Heart left ventricle (tissue), 7 donors: ENCODE measurements around a stretch of chr10.

DNA sequence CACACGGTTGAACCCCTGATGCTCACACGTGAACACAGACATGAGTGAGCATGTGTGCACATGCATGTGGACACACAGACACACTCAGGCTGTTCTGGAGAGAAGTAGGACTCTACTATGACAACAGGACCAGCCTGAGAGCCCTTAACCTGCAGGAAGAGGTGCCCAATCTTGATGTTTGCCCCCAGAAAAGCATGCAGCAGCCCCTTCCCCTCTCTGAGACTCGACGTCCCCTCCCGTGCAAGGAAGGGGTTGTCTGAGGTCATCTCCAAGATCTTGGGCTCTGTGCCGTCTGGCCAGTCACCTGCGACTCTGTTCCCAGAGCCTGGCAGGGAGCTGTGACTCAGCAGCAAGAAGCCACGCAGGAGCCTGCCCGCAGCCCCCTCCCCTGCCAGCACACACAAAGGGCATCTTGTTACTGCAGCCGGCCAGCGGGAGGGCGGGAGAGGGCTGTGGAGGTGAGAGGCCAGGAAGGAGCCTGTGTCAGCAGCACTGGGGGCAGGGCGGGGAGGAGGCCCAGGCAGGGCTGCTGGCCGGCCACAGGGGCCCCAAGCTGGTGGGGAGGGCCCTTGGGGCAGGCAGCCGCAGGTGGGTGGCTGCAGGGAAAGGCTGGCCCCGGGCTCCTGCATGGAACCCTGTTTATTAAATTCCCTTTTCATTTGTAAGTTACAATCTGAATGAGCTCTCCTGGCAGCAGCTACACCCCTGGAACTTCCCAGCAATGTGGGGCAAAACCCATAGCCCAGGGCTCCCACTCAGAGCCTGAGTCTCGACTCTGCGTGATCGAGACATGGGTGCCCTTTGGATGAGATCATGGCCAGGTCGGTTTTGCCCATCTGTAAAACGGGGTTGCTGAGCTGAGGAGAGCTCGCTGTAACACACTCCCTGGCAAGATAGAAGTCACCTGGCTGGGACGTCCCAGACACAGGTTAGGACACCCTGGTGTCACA, 103.7 kb upstream of the ZMIZ1 start:
- PRO-cap, 6 experiments = no peak in any of the 6 experiments
- RAMPAGE, long total RNA, 2 experiments = no peak in any of the 2 experiments
- RRBS = no CpG with 5 or more reads among the region's 23 CpGs

DNA sequence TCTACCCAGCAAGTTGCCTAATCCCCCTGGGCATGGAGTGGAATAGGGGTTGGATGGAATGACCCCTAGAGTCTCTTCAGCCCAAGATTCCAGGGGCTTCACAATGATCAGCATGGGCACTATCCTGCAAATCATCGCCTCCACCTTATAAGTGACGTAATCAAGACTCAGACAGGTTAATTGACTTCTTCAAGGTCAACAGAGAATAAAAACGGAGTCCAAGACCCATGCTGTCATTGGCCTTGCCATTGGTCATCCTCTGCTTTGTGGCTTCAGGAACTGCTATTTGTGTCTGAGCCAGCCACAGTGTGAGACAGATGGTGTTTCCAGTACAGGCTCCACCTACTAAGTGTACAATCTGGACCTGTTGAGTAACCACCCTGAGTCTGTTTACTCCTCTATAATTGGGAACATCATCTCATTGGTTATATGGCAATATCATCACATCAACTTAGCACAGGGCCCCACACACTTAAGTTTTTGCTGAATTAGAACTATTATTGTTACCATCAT, 60.9 kb upstream of the ZMIZ1 start:
- PRO-cap, 6 experiments = peak in 1 of 6 experiments; most common minus-strand start position 261 of the sequence (in 1)
- RAMPAGE, long total RNA, 2 experiments = no peak in any of the 2 experiments
- RRBS = no CpG with 5 or more reads among the region's 3 CpGs

DNA sequence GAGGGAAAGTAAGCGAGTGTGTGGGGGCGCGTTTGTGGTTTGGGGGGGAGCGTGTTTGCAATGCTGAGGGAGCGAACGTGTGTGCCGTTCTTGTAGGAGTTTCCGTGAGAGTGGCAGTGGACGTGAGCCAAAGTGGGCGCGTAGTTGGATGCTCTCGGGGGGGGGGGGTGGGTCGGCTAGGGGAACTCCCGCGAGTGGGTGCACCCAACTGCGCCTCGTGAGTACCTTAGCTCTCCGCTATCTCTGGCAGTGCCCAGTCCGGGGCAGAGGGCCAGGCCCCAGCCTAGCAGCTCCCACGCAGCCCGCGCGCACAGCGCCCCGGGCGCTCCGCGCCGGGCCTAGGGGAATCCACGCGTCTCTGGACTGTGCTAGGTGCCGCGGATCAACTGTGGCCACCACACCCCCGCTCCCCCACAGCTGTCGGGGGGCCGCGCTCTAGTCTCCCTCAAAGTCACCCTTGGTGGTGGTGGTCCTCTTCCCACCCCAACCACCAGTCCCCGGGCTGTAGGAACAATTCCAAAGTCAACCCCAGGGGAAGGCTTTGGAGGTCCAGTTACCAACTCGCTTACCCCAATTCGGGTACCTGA, 842 bp upstream of the ZMIZ1 start:
- PRO-cap, 6 experiments = peak in 2 of 6 experiments; most common plus-strand start position 256 of the sequence (in 2); most common minus-strand start position 106 of the sequence (in 1)
- RAMPAGE, long total RNA, 2 experiments = no peak in any of the 2 experiments
- RRBS = 2% methylated on average over 10 of the region's 40 CpGs

- PRO-cap, 6 experiments = no peak in any of the 6 experiments
- RAMPAGE, long total RNA, 2 experiments = no peak in any of the 2 experiments
- RRBS = 34% methylated on average over 3 of the region's 10 CpGs
Observed at GRCh38 chr10:79072537-79073352, 4.0 kb downstream of the ZMIZ1 start.

GRCh38 chr10:79074516-79075412, 6.0 kb downstream of the ZMIZ1 start:
- PRO-cap, 6 experiments = no peak in any of the 6 experiments
- RAMPAGE, long total RNA, 2 experiments = no peak in any of the 2 experiments
- RRBS = no CpG with 5 or more reads among the region's 10 CpGs

GRCh38 chr10:79077384-79078189, 8.8 kb downstream of the ZMIZ1 start:
- PRO-cap, 6 experiments = no peak in any of the 6 experiments
- RAMPAGE, long total RNA, 2 experiments = no peak in any of the 2 experiments
- RRBS = no CpG with 5 or more reads among the region's 10 CpGs

GRCh38 chr10:79087368-79088776, 19.1 kb downstream of the ZMIZ1 start:
- PRO-cap, 6 experiments = no peak in any of the 6 experiments
- RAMPAGE, long total RNA, 2 experiments = no peak in any of the 2 experiments
- RRBS = no CpG with 5 or more reads among the region's 21 CpGs

DNA sequence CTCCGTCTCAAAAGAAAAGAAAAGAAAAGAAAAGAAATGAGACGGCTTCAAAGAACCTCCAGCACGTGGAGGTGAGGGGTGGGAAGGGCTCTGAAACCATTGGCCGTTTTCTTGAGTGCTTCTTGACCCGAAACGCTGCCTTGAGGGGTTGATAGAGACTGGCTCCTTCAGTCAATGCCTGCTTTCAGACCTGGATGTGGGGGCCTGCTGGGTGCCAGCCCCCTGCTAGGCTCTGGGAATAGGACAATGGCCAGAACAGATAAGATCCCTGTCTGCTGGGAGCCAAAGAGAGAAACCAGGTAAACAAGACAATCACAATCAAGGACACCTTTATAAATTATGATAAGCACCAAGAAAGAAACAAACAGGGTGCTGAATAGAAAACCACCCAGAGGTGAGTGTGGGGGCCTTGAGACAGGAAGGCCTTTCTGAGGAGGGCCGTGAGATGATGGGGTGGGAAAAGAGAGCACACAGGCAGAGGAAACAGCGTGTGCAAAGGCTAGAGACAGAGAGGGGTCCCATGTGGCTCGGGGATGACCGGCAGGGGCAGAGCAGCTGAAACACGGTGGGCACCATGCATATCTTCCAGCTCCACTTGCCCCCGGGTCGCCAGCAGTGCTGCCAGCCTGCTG, 27.9 kb downstream of the ZMIZ1 start:
- PRO-cap, 6 experiments = no peak in any of the 6 experiments
- RAMPAGE, long total RNA, 2 experiments = no peak in any of the 2 experiments
- RRBS = 23% methylated on average over 3 of the region's 13 CpGs

DNA sequence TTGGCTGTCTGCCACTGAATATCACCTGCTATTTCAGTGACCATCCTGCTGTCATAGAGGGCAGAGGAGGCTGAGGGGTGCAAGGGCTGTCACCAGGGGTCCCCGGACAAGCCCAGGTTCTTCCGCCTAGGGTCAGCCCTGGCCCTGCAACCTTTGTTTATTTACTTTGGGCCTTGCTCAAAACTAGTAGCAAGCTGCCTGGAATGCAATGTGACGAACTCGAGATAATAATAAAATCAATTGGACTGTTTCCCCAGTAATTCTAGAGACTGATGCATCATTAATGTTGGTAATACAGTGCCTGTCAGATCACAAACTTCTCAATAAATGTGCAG, 28.5 kb downstream of the ZMIZ1 start:
- PRO-cap, 6 experiments = no peak in any of the 6 experiments
- RAMPAGE, long total RNA, 2 experiments = no peak in any of the 2 experiments
- RRBS = no CpG with 5 or more reads among the region's 4 CpGs

GRCh38 chr10:79097756-79098156, 29.0 kb downstream of the ZMIZ1 start:
- PRO-cap, 6 experiments = no peak in any of the 6 experiments
- RAMPAGE, long total RNA, 2 experiments = no peak in any of the 2 experiments
- RRBS = no CpG with 5 or more reads among the region's 3 CpGs

DNA sequence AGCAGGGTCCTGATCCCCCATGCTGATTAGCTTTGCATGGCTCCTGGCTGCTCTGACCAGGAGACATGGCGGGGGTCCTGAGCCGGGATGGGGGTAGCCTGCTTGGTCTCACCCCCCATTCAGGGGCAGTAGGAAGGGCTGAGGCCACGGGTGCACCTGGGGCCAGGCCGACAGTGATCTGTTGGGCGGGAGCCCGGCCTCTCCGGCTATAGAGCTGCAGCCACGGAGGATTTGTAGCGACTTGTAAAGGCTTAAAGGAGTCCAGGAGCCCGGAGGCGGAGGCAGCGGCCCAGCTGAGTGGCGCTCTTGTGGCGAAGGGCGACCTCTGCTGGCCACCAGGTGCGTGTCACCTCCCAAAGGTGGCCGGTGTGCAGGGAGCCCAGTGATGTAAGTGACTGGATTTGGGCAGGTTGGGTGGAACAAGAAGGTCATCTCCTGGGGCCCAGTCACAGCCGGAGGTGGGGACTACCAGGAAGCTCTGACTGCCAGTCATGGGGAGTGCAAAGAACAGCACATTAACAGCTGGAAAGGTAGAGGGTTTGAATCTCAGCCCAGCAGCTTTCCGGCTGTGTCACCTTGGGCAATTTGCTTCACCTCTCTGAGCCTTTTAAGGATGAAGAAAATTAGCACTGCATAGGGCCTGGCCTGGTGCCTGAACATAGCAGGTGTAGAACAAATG, 126.7 kb downstream of the ZMIZ1 start:
- PRO-cap, 6 experiments = no peak in any of the 6 experiments
- RAMPAGE, long total RNA, 2 experiments = no peak in any of the 2 experiments
- RRBS = 6% methylated on average over 15 of the region's 19 CpGs

GRCh38 chr10:79226058-79227023, 120.9 kb upstream of the PPIF start:
- PRO-cap, 6 experiments = no peak in any of the 6 experiments
- RAMPAGE, long total RNA, 2 experiments = no peak in any of the 2 experiments
- RRBS = no CpG with 5 or more reads among the region's 8 CpGs

DNA sequence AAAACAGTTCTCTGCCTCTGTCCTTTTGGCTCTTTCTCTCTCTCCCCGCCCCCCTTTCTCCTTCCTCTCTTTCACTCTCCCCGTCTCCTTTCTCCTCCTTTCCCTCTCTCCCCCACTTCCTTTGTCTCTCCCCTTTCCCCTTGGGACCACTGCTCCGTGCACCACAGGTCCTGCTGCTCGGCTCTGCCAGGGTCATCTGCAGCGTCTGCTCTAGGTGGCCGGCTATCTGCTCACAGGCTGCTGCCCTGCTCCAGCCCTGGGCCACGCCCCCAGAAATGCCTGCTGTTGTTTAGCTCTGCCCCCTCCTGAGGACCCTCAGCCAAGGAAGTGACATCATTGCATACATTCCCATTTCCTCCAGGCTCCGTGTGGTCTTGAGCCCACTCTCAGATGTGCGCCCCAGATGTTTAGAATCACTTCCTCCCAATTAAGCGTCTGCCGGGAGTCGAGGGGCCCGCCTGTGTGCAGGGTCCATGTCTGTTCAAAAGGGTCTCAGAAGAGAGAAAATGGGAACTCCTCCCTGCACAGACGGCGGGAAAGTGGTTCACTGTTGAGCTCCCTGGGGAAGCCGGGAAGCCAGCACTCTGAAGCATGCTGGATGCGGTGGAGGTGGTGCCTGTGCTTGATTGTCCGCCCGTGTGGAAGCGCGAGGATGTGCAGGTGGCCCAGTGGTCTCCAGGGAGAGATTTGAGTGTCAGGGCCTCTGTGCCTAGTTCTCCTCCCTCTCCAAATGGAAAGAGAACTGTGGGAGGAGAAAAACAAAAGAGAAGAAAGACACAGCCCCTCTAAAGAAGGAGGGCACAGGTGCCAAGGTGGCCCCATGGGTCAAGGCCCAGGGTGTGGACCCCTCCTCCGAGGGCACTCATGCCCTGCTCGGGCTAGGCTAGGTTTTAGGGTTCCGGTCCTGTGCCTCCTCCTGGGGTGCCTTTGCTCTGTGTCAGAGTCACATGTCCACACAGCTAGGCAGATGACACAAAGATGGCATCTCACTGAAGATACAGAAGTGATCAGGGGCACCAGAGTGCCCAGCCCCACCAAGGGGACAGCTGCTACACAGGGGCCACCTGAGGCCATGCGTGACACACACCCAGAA, 116.8 kb upstream of the PPIF start:
- PRO-cap, 6 experiments = peak in 1 of 6 experiments; most common minus-strand start position 198 of the sequence (in 1)
- RAMPAGE, long total RNA, 2 experiments = no peak in any of the 2 experiments
- RRBS = no CpG with 5 or more reads among the region's 25 CpGs

GRCh38 chr10:79243144-79244211, 103.8 kb upstream of the PPIF start:
- PRO-cap, 6 experiments = peak in 6 of 6 experiments; most common plus-strand start chr10:79243451 (in 5); most common minus-strand start chr10:79243833 (in 4)
- RAMPAGE, long total RNA, 2 experiments = no peak in any of the 2 experiments
- RRBS = 2% methylated on average over 94 of the region's 133 CpGs

GRCh38 chr10:79245384-79246048, 101.8 kb upstream of the PPIF start:
- PRO-cap, 6 experiments = no peak in any of the 6 experiments
- RAMPAGE, long total RNA, 2 experiments = no peak in any of the 2 experiments
- RRBS = no CpG with 5 or more reads among the region's 14 CpGs

DNA sequence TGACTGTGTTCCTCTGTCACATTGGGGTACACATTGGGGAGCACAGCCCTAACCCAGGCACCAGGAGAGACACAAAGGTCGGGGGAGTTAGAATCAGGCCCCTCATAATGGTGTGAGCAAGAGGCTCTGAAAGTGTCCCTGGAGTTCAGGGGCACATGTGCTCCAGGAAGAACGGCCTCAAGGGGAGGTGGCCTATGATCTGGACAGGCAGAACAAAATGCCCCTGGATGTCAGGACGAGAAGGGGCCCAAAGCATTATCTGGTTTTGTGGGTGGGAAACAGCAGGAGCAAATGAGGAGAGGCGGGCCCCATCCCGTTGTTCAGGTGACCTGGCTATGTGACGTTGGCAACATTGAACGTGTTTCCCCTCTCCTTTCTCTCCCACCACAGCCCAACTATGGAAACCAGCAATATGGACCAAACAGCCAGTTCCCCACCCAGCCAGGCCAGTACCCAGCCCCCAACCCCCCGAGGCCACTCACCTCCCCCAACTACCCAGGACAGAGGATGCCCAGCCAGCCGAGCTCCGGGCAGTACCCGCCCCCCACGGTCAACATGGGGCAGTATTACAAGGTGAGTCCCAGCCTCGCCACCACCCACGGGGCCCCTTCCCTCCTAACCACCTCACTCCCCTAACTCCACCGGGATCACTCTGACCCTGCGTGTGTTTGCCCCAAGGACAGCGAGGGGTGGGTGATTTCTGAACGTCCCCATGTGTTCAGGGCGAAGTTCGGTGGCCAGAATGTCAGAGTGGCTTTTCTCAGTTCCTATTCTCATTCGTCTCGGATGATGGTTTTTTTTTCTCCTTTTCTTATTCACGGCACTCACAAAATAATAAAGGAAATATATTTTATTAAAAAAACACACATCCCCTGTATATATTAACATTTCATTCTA, 50.9 kb upstream of the PPIF start:
- PRO-cap, 6 experiments = no peak in any of the 6 experiments
- RAMPAGE, long total RNA, 2 experiments = no peak in any of the 2 experiments
- RRBS = 100% methylated on average over 1 of the region's 23 CpGs

DNA sequence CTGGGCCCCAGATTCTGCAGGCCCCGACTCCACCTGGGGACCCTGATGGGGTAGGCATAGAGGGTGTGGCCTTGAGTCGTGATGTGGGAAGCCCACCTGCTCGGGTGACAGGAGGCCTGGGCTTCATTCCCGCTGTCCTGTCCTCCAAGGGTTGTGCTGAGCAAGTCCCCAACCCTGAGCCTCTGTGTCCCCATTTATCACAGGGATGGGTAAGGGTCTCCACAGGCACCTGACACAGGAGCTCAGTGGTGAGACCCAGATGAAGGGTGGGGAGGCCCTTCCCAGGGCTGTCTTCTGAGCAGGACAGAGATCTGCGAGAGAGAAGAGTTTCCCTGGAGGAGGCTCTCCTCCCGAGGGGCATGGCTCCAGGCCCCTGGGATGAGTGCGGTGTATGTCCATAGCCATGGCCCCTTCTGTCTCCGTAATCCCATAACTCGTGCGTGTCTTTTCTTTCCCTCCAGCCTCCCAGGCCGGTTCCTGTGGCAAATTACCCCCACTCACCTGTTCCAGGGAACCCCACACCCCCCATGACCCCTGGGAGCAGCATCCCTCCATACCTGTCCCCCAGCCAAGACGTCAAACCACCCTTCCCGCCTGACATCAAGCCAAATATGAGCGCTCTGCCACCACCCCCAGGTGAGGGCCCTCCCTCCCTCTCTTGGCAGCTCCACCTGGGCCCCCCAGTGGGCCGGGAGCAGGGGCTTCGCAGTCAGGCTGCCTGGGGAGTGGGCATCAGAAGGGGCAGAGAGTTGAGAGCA, 49.1 kb upstream of the PPIF start:
- PRO-cap, 6 experiments = no peak in any of the 6 experiments
- RAMPAGE, long total RNA, 2 experiments = no peak in any of the 2 experiments
- RRBS = no CpG with 5 or more reads among the region's 16 CpGs

DNA sequence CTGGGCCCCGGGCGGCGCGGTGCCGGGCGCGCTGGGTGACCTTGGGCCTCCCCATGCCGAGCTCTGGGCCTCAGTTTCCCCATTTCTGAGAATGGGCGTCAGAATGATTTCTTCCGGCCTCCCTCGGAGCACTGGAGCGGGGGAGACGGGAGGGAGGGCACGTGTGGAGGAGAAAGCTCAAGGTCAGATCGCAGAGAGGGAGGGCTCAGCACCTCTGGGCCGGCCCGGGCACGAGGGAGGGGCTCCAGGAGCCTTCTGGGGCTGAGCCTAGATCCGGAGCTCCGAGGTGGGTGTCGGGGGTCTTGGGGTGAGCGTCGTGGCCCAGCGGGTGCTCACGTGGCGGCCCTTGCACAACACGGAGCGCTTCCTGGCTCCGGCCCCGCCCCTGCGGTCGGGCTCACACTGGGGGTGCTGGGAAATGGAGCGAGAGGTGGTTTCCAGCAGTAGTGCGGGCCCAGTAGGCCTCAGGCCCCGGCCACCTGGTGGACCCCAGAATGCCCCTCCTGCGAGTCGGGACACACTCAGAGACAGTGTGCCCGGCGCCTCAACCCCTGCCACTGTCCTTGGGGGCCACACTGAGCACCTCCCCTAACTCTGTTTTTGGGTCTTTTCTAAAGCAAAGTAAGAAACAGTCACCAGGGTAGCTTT, 653 bp downstream of the PPIF start:
- PRO-cap, 6 experiments = peak in 3 of 6 experiments; most common plus-strand start position 400 of the sequence (in 1); most common minus-strand start position 369 of the sequence (in 1)
- RAMPAGE, long total RNA, 2 experiments = no peak in any of the 2 experiments
- RRBS = 3% methylated on average over 23 of the region's 39 CpGs

GRCh38 chr10:79358689-79359501, 11.6 kb downstream of the PPIF start:
- PRO-cap, 6 experiments = no peak in any of the 6 experiments
- RAMPAGE, long total RNA, 2 experiments = no peak in any of the 2 experiments
- RRBS = no CpG with 5 or more reads among the region's 9 CpGs

- PRO-cap, 6 experiments = peak in 5 of 6 experiments; most common plus-strand start chr10:79445364 (in 1); most common minus-strand start chr10:79445416 (in 5)
- RAMPAGE, long total RNA, 2 experiments = no peak in any of the 2 experiments
- RRBS = 3% methylated on average over 2 of the region's 33 CpGs
Observed at GRCh38 chr10:79445177-79445475, 298 bp downstream of the ZCCHC24 start.